NCI-H460 (cell line): ENCODE measurements around a stretch of chr18.

GRCh38 chr18:62450789-62451496 lies 71.9 kb upstream of the ZCCHC2 start:
RAMPAGE:
- cytosol, long total RNA: no peak
- long total RNA: no peak
- nucleus, long total RNA: no peak

RAMPAGE:
- cytosol, long total RNA: no peak
- long total RNA: no peak
- nucleus, long total RNA: no peak
Measured at GRCh38 chr18:62497394-62497703, 25.5 kb upstream of the ZCCHC2 start.

GRCh38 chr18:62576520-62577187 lies 53.8 kb downstream of the ZCCHC2 start:
RAMPAGE:
- cytosol, long total RNA: no peak
- long total RNA: no peak
- nucleus, long total RNA: no peak

DNA sequence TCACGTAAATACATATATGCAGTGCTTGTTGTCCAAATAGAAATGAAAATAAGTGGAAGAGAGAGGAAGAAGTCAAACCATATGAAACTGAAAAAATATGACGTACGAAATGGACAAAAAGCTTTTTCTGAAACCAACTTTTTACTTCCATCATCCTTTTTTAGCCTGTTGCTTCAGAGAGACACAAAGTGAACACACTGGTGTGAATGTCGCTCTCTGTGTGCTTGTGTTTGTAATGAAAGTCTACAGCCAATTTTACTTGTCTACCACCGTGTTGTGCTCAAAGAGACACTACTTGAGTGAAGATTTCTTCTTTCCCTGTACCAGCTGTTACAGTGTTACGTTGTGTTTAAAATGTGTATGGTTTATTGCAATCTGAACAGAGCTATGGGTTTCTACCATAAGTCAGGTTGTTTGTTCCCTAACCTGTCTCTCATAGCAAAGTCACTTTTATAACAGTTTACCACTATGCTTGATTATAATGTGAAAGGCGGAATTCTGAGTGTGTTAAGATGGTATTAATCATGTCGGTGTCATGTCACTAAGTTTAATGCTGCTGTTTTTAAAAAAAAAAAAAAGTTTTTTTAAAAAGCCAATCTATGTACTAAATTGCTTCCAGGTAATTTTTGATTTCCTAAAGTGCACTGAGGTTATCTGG lies 54.5 kb downstream of the ZCCHC2 start:
RAMPAGE:
- cytosol, long total RNA: no peak
- long total RNA: no peak
- nucleus, long total RNA: no peak

GRCh38 chr18:62744046-62744931 lies 28.9 kb downstream of the PHLPP1 start:
RAMPAGE:
- cytosol, long total RNA: no peak
- long total RNA: no peak
- nucleus, long total RNA: no peak

DNA sequence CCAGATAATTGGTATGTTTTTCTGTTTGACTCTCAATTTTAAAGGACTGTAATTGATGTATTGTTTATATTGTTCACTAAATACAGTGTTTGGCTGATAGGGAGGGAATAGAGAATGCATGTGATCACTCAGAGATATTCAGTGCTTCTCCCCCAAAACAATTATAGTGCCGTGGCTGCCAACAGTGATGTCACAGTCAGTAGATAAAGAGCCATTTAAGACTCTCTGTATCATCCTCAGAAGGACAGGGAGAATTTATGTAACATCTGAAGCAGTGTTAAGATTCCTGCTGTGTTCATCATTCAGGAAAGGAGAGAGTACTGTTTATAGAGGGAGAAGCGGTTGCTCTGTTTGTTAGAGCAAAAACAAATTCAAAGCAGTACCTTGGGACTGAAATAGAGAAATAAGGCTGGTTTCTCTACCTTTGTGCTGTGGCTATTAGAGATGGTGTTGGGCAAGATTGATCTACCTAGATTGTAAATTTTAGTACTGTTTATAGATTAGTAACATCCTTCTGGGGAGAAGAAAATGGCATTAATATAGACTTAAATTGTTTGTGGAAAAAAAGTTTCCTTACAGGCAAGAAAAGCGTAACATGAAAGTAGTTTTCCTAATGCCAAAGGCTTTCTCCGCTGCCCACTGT lies 69.8 kb downstream of the PHLPP1 start:
RAMPAGE:
- cytosol, long total RNA: no peak
- long total RNA: no peak
- nucleus, long total RNA: no peak

GRCh38 chr18:62979913-62980500 lies 264.7 kb downstream of the PHLPP1 start:
RAMPAGE:
- cytosol, long total RNA: no peak
- long total RNA: no peak
- nucleus, long total RNA: no peak

GRCh38 chr18:63058275-63058598 lies 261.3 kb downstream of the BCL2 start:
RAMPAGE:
- cytosol, long total RNA: no peak
- long total RNA: no peak
- nucleus, long total RNA: no peak

DNA sequence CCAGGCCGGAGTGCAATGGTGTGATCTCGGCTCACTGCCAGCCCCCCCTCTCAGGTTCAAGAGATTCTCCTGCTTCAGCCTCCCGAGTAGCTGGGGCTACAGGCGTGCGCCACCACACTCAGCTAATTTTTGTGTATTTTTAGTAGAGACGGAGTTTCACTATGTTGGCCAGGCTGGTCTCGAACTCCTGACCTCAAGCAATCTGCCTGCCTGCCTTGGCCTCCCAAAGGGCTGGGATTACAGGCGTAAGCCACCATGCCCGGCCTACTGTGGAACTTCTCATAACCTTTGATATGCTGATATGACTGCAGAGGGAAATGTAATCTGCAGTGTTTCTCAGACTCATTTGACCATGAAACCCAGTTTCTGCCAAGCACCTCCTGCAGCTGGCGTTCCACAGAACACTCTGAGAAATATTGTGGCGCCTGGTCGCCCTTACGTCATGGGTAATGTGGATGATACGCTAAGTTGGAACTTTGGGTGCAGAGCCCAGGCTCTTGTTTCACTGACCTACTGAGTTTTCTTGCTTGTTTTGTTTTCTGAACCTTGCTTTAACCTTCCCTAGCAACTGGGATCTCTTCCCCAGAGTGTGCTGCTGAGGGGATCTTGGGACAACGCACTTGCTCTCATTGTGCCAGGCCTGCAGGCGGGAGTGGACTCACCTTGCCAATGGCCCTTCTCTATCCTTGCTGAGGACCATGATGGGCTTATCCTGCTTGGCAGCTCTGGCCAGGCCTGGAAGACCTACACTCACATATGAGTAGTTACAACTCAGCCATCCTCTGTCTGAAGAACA lies 213.6 kb downstream of the BCL2 start:
RAMPAGE:
- cytosol, long total RNA: no peak
- long total RNA: no peak
- nucleus, long total RNA: no peak

GRCh38 chr18:63155798-63156889 lies 163.4 kb downstream of the BCL2 start:
RAMPAGE:
- cytosol, long total RNA: no peak
- long total RNA: no peak
- nucleus, long total RNA: no peak

RAMPAGE:
- cytosol, long total RNA: no peak
- long total RNA: no peak
- nucleus, long total RNA: no peak
Measured at GRCh38 chr18:63272983-63273890, 46.3 kb downstream of the BCL2 start.

GRCh38 chr18:63290037-63290862 lies 29.3 kb downstream of the BCL2 start:
RAMPAGE:
- cytosol, long total RNA: no peak
- long total RNA: no peak
- nucleus, long total RNA: no peak

DNA sequence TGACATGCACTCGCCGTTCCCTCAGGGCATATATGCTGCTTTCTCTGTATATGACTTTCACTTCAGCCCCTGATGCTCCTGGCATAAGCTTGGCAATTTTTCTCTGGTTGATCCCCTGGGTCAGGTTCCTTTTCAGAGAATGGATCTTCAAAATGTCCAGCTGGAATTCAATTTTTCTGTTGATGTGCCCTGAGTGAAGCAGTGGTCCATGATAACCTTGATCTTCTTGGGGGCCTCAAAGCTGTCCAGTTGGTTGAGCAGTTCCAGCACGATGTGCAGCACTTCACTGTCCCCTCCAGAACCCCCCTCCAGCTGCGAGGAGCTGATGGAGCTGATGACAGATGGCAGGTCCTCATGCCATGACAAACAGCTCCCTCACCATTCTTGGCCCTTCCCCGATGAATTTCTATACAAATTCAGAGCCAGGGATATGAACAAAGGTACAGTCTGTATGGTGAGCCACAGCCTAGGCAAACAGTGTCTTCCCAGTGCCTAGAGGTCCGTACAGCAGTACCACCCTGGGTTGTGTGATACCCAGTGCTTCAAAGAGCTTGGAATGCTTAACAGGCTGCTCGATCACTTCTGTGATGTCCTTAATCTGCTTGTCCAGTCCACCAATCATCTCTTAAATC lies 6.8 kb downstream of the VPS4B start:
RAMPAGE:
- cytosol, long total RNA: no peak
- long total RNA: no peak
- nucleus, long total RNA: no peak

DNA sequence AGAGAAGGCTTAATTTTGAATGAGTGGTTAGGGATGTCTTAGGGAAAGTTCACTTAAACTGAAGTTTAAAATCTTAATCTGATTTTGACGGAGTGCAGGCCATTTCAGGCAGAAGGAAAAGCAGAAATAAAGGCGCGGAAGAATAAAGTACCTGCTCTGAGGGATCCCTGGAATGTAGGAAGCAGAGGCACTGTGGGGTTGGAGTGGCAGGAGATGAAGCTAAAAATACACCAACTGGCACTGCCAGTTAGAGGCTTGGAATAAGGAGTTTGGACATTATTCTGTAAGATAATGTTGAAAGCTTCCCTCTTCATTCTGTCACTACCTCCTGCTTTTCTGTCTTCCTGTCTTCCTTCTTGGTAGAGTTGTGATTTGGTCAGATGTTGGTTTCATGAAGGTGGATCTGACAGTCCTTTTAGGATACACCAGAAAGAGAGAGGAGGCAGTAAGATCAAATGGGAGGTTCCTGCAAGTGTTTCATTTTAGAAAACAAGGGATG lies 3.9 kb upstream of the VPS4B start:
RAMPAGE:
- cytosol, long total RNA: no peak
- long total RNA: no peak
- nucleus, long total RNA: no peak

GRCh38 chr18:63902944-63903219 lies 4.9 kb upstream of the SERPINB10 start:
RAMPAGE:
- cytosol, long total RNA: no peak
- long total RNA: no peak
- nucleus, long total RNA: no peak

DNA sequence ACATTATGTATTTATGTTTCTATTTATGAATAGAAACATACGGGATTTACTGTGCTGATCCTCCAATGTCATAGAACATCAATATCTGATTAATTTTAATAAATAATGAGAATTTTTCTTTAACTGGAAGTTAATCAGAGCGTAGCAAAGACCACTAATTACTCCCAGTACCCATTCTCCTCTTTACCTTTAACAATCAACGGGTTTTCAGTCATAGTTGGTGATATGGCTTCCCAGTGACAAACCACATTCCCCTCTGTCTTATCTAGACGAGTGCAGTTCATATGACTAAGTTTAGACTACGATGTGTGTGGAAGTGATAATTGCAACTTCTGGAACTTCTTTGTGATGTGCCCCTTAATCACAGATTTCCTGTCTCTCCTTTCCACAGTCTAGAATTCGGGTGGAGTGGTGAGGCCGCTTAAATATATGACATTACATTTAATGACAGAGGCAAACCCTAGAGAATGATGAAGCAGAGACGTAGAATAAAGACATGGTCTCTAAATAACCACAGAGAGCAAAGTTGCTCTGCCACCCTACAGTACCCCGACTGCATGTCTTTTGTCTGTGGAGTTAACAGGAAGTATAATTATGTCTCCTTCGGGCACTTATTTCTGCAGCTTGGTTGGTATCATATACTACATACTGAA lies 693.3 kb upstream of the CDH7 start:
RAMPAGE:
- cytosol, long total RNA: no peak
- long total RNA: no peak
- nucleus, long total RNA: no peak

DNA sequence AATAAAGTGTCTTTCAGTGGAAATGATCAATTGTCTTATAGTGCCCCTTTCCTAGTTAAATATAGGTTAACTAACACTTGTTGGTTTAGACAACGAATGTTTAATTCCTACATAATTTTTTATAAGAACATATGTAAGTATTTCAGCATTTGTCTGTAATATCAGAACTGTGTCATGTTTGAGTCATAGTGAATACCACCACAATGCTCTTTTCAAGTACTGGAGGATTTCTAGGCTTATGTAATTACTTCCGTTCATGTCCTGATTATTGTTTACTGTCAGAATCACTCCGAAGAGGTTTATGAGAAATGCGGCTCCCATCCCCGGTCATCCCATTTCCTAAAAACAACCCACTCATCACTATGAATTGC lies 45.2 kb downstream of the CDH19 start:
RAMPAGE:
- cytosol, long total RNA: no peak
- long total RNA: no peak
- nucleus, long total RNA: no peak

DNA sequence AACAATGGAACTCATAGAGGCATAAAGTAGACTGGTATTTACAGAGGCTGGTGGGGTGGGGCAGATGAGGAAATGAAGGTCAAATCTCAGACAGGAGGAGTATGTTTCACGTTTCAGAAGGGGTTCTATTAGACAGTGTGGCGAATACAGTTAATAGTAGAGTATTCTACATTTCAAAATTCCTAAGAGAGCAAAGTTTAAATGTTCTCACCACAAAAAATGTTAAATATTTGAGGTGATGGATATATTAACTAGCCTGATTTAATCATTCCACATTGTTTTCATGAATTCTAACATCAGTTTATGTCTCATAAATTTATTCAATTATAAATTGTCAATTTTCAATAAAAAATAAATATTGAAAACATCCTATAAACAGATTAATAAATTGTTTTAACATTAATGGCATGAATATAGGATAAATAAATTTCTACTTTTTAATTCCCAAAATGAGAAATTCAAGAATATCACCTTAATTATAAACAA lies 4.5 kb downstream of the CDH19 start:
RAMPAGE:
- cytosol, long total RNA: no peak
- long total RNA: no peak
- nucleus, long total RNA: no peak

GRCh38 chr18:68874496-68874824 lies 76.6 kb downstream of the CCDC102B start:
RAMPAGE:
- cytosol, long total RNA: no peak
- long total RNA: no peak
- nucleus, long total RNA: no peak

DNA sequence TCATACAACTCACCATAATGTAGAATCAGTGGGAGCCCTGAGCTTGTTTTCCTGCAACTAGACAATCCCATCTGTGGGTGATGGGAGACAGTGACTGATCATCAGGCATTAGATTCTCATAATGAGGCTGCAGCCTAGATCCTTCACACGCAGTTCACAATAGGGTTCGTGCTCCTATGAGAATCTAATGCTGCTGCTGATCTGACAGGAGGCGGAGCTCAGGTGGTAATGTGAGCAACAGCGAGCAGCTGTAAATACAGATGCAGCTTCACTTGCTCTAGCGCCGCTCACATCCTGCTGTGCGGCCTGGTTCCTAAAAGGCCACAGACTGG lies 20.3 kb upstream of the CD226 start:
RAMPAGE:
- cytosol, long total RNA: no peak
- long total RNA: no peak
- nucleus, long total RNA: no peak